Endometrial microvascular endothelial cells (primary cell): ENCODE measurements around the genes NME9 and FAIM.

- RAMPAGE, long total RNA, result no peak
These were observed 77.4 kb downstream of the PCCB start for GRCh38 chr3:136327436-136328004.

GRCh38 chr3:136645379-136646540 lies 106.4 kb downstream of the STAG1 start:
- RAMPAGE, long total RNA, result no peak

GRCh38 chr3:136712172-136712578 lies 40.0 kb downstream of the STAG1 start:
- RAMPAGE, long total RNA, result no peak

GRCh38 chr3:136862325-136863347 lies 628 bp downstream of the NCK1 start:
- RAMPAGE, long total RNA, result no peak

DNA sequence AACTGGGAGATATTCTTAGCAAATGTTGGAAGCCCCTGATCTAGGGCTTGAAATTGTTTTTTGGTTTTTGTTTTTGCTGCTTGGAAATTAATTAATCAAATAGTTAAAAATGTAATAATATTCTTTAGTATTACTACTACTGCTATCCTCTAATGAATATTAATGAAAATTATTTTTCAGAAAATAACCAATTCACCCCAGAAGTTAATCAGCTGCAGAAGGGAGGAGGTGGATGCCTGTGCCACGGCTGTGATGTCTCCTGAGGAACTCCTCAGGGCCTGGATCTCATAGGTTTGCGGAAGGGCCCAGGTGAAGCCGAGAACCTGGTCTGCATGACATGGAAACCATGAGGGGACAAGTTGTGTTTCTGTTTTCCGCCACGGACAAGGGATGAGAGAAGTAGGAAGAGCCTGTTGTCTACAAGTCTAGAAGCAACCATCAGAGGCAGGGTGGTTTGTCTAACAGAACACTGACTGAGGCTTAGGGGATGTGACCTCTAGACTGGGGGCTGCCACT lies 52.2 kb downstream of the IL20RB start:
- RAMPAGE, long total RNA, result no peak

DNA sequence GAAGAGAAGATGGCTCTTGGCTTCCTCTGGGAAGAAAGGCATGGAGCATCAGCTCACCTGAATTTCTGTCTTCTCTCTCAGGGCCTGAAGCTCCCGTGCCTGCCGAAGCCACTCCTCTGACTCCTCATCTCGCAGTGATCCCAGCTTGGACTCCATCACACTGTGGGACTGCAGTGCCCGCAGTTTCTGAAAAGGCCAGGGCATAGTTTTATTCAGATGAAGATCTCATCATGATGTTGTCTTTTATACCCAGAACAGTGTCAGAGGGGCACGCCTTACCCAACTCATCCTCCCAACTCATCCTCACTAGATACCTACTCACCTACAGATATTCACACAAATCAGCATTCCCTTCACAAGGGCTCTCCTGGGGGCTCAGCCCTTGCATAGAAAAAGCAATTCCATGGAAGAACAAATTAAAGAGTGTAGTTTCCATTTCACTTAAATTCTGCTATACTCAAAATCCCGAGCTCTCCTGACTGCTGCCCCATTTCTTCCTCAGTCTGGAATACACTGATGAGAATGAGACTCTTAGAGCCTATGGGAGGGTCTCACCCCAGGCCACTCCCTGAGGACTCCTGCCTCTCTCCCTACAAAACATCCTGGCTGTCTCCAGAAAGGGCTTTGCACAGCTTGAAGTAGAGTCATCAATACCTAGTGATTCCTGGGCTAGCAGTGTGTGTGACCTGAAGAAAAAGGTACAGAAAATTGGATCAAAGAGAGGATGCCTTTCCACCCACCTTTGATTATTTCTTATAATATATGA lies 26.9 kb downstream of the DZIP1L start:
- RAMPAGE, long total RNA, result no peak

GRCh38 chr3:138125416-138126010 lies 6.7 kb downstream of the A4GNT start:
- RAMPAGE, long total RNA, result no peak

DNA sequence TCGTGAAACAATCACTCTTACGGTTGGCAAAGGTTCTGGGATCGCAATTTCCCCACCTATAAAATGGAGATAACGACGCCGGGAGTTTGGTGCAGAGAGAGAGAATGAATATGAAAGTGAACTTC lies 246 bp upstream of the ARMC8 start:
- RAMPAGE, long total RNA, result no peak

GRCh38 chr3:138247808-138248243 lies 60.7 kb downstream of the ARMC8 start:
- RAMPAGE, long total RNA, result no peak

GRCh38 chr3:138303447-138303903 lies 26.2 kb downstream of the NME9 start:
- RAMPAGE, long total RNA, result no peak

DNA sequence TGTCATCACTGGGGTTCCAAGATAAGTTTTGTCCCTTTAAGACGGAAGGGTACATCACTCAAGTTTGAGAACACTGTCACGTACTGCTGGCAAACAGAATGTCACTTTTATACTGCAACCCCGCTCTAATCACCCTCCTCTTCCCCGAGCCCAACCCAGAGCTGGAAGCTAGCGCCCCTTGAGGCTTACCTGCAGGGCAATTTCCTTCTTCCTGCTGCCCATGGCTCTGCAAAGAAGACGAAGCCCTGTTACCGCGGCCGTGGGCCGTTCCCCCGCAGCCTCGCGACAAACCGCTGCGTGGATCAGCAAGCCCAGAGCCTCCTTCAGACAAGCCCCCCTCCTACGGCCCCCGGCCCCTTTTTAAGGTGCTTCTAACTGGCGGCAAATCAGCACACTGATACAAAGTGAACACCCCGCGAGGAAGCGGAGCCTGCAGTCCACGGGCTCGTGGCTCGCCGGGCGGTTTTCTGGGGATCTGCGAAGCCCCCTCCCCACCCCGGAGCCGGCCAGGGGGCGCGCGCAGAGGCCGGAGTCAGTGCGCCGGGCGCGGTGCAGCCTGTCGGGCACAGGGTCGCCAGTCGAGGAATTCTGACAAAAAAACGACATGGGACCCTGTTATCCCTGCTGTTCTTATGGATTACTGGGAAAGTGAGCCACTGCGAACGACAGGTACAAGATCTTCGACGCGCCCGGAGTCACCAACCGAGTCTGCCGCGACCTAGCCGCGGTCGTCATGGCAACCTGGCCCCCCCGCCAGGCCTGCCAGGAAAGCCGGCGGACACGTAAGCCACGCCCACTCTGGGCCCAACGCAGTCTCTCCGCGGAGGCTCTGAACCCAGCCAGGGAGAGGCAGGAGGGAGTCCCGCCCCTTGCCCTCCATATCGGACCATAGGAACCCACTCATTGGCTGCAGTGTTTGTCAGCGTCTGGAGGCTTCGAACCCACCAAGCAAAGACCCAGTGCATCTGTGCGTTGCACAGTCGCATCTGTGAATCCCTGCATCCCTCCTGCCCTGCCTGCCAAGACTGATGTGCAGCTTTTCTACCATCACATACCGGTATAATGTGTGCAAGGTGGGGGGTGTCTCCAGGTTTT lies at the start of gene NME9:
Gene NME9 (minus strand): TSS at position 738 of the 1,095 bp plus-strand sequence.
- RAMPAGE, long total RNA, result no peak

- RAMPAGE, long total RNA, result no peak
These were observed 1.2 kb downstream of the MRAS start for GRCh38 chr3:138349574-138349909.

- RAMPAGE, long total RNA, result no peak
These were observed 35.6 kb upstream of the ESYT3 start for GRCh38 chr3:138398706-138399252.

GRCh38 chr3:138402503-138403397 lies 31.7 kb upstream of the ESYT3 start:
- RAMPAGE, long total RNA, result no peak

DNA sequence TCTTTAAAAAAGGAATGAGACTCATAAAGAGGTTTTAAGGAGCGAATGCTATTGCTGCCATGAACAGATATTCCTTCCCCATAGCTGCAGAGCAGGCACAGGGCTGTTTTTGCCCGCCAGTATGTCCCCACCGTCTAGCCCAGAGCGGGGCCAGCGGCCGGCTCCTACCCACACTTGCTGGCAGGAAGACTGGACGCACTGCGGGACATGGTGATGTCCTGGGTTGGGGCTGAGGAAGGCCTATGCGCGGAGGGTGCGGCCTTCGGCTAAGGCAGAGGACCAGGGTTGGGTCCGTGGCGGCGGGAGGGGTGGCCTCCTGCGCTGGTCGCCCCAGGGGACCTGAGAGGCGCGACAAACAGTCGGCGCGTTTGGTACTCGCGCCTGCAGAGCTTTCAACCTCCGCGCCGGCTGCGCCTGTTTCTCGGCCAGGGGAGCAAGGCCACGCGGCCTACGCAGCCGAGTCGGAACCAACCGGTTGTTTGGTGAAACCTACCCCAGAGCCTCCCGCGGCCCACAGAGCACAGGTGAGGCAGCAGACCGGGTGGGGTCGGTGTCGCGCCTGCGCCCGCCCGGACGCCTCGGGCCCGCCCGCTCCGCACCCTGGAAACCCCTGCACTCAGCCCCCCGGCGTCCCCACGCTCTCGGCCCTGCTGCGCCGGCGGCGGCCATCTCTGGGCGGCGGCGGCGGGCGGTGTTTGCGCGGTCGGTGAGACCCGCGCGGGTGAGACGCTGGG lies at the start of gene FAIM:
Gene FAIM (plus strand): TSS at position 358 of the 734 bp plus-strand sequence.
- RAMPAGE, long total RNA, result start-site peak on the plus strand centred at position 328 of the sequence, 274 bp wide, 776 and 138 reads in 2 replicates; start-site peak on the plus strand centred at position 664 of the sequence, 74 bp wide, 78 and 34 reads in 2 replicates

DNA sequence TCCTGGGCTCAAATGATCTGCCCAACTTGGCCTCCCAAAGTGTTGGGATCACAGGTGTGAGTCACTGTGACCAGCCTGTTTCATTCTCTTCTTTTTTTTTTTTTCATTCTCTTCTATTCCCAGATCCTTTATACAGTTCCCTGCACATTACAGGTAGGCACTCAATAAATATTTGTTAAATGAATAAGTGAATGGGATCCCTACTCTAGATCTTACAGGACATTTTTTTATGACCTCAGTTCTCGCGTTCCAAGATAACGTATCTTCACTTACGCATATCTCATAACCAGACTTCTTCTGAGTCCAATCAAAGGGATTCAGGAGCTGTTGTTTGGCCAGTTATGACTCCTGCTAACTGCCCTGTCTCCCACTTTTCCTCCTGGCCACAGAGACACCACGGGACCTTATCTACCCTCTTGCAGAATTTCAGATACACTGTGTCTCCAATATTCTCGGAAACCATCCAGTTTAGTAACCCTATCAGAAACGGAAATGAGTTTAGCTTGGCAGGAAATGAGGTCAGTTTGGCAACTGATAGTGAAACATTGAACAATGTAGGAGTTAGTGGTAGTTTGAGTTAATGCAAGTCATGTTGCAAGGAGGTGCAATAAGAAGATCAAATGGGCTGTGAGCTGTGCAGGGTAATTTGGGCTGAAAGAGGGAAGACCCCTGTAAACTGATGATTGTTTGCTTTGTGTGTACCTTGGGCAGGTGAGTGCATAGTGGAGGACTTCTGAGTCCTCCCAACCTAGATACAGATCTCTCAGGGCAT lies 41.0 kb upstream of the PIK3CB start:
- RAMPAGE, long total RNA, result no peak

DNA sequence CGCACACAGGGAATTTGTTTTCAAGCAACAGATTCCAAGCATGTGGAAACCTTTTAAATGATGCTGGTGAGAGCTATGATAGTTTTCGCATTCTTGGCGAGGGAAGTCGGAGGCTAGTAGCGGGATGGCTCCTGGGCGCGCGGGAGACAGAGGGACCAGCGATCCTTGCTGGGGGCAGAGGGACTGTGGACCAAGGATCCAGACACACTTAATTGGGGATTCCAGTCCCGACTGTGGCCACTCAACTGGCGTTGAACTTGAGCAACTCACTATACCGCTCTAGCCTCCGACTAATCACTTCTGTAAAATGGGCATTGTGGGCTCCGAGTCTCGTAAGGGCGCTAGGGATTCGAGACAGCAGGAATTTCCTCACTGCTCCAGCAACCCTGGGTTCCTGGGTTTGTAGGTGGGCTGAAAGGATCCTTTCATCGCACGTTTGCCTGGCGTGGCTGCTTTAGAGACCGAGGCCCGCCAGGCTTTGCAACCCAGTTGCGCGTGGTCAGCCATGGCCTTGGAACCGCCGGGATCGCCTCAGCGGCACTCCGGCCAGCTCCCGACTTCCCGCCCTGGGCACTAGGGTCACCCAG lies 10.2 kb downstream of the FOXL2 start:
- RAMPAGE, long total RNA, result no peak

GRCh38 chr3:138939239-138940377 lies 7.3 kb downstream of the FOXL2 start:
- RAMPAGE, long total RNA, result no peak

GRCh38 chr3:138941273-138941740 lies 5.6 kb downstream of the FOXL2 start:
- RAMPAGE, long total RNA, result no peak

GRCh38 chr3:139366520-139367037 lies 22.8 kb downstream of the MRPS22 start:
- RAMPAGE, long total RNA, result no peak